ENCODE data around the gene FBXL5.

DNA sequence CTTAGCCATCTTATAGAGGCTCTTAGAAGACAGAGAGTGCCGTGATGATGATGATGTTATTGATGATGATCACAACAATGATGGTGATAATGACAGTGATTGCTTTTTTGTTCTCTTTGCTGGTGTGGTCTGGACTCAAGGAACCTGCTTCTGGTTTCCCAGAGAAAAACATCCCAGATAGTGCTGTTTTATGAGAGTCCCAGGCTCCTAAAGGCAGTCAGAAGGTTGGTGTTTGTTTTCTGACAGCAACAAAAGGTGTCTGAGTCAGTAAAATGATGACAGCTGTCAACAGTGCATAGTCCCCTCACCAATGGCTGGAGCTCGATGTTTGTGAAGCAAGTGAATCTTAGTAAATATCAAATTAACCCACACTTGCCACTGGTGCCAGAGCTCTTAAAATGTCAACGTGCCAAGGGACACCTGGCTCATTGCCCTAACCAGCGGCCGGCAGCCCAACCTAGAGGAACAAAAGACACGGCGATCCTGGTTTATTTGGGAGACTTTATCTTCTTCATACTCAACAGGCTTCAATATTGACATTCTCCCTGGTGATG lies 143.3 kb downstream of the CPEB2 start:
- RRBS: no CpG with 5 or more reads among the region's 7 CpGs

GRCh38 chr4:15419893-15420608 lies 7.8 kb upstream of the C1QTNF7 start:
- RRBS: no CpG with 5 or more reads among the region's 5 CpGs

DNA sequence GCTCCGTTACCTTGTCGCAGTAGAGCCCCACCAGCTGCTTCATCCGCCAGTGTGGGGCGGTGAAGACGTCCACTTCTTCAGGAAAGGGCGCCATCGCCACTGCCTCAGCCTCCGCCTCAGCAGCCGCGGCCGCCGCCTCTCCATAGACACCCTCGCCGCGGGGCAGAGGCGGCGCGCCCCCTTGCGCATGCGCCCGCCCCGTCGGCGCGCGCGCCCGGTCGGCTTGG lies at the start of gene FBXL5:
Gene FBXL5 (minus strand): TSS at position 164 of the 227 bp plus-strand sequence.
- RRBS: no CpG with 5 or more reads among the region's 29 CpGs

GRCh38 chr4:15699788-15700442 lies 3.0 kb upstream of the BST1 start:
- RRBS: no CpG with 5 or more reads among the region's 3 CpGs

GRCh38 chr4:15757135-15757391 lies 21.1 kb upstream of the CD38 start:
- RRBS: no CpG with 5 or more reads among the region's 4 CpGs

DNA sequence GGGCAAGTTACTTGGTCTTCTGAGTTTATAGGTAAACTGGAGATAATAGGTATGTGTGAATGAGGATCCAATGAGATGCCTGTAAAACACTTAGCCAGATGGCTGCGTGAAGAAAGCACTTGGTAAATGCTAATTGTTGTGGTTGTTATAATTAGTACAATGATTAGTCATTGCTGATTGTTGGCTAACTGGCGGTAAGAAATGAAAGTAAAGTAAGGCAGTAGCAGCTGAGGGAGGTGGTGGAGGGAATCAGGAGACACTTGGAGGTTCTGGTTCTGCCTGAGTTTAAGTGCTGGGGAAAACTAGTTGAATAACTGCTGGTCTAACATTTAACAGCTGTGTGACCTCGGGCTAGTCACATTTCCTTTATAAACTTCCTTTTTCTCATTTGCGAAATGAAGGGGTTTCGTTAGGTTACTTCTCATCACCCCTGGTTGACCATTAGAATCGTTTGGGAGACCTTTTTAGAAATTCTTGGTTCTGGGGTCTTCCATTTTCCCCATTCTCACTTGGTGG lies 31.0 kb downstream of the CD38 start:
- RRBS: no CpG with 5 or more reads among the region's 6 CpGs

DNA sequence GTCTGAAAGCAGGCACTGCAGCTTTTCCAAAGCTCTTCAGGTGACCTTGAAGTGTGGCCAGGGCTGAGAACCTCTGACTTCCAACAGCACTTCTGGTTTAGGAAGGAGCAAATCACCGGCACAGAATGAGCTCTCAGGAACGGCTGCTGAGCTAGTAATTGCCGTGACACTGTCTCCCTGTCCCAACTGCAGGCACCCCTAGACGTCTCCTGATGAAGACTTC lies 31.3 kb downstream of the CD38 start:
- RRBS: no CpG with 5 or more reads among the region's 4 CpGs

- RRBS: no CpG with 5 or more reads among the region's 5 CpGs
These were observed 38.6 kb upstream of the FGFBP2 start for GRCh38 chr4:16001490-16001981.

DNA sequence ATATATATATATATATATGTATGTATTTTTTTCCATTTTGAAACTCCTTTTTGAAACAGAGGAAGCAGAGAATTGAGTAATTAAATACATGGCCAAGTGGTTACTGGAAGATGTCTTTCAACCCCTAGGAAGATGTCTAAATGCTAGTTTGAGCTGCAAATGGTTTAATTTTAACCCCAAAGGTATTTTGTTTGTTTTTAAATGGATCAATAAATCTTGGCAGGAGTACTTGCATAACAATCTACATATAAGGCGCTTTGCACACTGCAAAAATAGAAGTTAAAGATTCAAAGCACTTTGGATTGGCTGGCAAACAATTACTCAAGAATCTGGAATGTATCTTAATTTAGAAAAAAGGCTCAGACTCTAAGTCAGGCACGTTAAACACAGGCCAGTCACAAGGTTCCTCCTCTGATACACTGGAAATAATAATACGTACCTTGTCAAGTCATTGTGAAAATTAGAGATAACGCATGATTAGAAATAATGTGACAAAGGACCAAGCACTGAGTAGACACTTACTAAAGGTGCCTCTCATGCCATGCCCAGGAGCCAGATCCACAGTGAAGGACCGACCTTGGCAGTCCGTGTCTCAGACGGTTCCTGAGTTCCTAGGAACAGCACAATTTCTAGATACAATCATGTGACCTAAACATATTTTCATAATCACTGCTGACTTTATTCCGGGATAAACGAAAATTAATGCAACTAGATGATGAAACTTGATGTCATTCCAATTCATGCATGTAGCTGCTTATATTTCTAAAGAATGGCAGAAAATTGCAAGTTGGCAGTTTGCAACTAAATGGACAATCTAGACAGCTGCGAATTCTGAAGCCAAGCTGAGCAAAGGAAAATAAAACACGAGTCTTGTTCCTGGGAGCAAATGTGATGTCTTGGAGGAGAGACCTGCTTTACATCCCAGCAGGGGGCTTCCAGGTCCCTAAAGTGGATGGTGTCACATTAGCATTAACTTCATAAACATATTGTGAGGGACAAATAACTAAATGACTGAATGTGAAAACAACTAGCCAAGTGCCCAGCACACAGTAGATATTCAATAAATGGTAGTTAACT lies 49.6 kb downstream of the PROM1 start:
- RRBS: no CpG with 5 or more reads among the region's 11 CpGs

- RRBS: no CpG with 5 or more reads among the region's 35 CpGs
These were observed 30.1 kb upstream of the TAPT1 start for GRCh38 chr4:16256200-16257004.

DNA sequence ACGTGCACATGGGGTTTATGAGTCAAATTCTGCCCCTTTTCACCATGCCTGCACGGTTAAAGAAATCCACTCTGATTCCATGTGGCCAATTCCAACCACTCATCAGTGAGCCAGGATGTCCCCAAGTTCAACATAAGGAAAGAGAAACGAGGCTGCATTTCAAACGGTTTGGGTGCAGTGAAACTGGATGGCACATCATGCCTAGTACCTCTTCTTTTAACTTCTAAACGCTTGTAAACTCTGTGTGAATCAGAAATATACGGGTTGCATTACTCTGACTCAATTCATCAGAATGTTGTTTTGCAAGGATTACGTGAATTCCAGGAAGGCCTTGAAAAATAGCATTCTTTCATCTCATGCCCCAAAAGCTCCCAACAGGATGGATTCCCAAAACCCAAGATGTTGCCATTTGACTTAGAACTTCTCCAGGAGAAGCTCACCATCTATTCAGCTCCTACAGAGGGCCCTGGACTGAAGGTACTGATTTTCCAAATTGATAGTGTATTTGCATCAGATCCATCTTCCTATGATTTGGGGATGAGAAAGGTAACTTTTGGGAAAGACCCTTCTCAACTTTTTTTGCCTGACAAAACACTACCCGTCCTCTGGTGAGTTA lies 270.4 kb downstream of the LDB2 start:
- RRBS: no CpG with 5 or more reads among the region's 8 CpGs

- RRBS: no CpG with 5 or more reads among the region's 3 CpGs
These were observed 80.4 kb downstream of the LDB2 start for GRCh38 chr4:16817935-16818513.

GRCh38 chr4:16969511-16969653 lies 70.9 kb upstream of the LDB2 start:
- RRBS: no CpG with 5 or more reads among the region's 3 CpGs

GRCh38 chr4:17578664-17579123 lies 1.7 kb downstream of the LAP3 start:
- RRBS: no CpG with 5 or more reads among the region's 7 CpGs

DNA sequence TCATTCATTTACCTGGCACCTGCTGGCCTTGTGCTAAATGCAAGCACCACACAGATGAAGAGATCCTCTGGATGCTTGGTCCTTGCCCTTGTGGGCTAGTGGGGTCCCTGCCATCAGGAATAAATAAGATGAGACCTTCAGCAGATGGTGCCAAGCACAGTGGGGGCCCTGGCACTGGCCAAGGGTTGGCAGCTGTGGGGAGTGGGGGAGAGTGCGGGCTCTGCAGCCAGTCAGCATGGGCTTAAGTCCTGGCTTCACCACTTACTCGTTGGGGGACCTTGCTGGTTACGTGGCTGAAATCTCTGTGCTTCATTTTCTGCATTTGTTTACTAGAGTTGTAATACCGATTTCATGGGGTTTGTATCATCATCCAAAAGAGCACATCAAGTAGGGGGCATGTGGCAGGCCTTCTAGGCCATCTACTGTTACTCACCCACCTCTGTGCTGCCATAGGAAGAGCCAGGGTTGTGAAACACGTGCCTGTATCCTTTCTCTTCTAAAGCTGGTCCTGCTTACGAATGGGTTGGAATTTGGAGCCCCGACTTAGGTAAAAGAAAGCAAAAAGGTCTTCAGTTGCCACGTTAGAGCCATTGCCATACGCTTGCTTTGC lies 7.1 kb downstream of the LAP3 start:
- RRBS: no CpG with 5 or more reads among the region's 9 CpGs

GRCh38 chr4:17771552-17771930 lies 9.9 kb downstream of the FAM184B start:
- RRBS: no CpG with 5 or more reads among the region's 3 CpGs

GRCh38 chr4:18411348-18412139 lies 390.0 kb upstream of the LCORL start:
- RRBS: no CpG with 5 or more reads among the region's 1 CpG

GRCh38 chr4:18418074-18418550 lies 396.6 kb upstream of the LCORL start:
- RRBS: no CpG with 5 or more reads among the region's 27 CpGs

- RRBS: no CpG with 5 or more reads among the region's 3 CpGs
These were observed 1103.7 kb upstream of the SLIT2 start for GRCh38 chr4:19147981-19148526.

- RRBS: no CpG with 5 or more reads among the region's 5 CpGs
These were observed 133.1 kb upstream of the PACRGL start for GRCh38 chr4:20567058-20567628.